ENCODE data around the genes RAB30, TMEM126B and PICALM.

DNA sequence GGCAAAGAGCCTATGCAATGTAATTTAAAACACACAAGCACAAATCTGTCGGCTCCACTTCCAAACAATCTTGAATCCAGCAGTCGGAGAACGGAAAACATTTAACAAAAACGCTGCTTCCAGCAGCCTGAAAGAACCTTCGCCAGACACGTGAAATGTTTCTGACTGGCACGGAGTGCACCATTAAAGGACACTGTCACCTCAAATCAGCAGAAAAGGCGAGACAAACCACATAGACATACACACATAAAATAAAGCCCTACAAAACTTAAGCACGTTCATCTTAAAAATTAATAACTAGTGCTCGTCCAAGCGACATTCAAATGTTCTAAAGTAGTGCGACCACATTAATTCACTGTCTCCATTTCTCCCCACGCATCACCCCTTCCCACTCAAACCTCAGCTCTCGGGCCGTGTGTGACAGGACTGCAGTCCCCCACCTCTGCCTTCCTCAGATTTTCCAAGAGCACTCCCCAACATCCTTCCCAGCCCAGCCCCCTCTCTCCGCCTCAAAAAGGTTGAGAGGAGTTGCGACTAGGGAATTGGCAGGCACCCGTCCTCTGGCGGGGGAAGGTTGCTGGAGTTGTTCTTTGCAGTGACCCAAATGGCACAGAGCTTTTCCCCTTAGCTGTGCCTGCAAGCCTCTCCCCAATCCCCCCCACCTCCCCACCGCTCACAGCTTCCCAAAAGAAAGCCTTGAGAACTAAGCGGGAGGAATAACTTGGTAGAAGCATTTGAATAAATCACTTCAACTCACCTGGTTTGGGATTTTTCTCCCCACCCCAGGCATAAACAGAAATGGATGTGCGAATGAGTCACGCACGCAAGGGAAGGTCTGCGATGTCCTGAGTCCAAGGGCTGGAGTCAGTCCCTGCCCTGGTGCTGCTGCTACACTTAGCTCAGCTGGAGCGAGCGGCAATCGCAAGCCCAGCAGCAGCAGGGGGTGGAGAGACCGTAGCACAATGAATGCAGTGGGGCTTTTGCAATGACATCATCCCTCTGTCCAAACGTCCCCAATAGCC is at the start of gene RAB30:
Gene RAB30 (minus strand): TSS at position 964 of the 1,022 bp plus-strand sequence.
- PRO-cap, 7 experiments, result peak in 7 of 7 experiments; most common plus-strand start position 57 of the sequence (in 1); most common minus-strand start position 964 of the sequence (in 6)
- RAMPAGE, long total RNA, 2 experiments, result start-site peak on the minus strand in 2 of 2 experiments, centred at positions 796 to 906 of the sequence, 26 to 152 reads per replicate

DNA sequence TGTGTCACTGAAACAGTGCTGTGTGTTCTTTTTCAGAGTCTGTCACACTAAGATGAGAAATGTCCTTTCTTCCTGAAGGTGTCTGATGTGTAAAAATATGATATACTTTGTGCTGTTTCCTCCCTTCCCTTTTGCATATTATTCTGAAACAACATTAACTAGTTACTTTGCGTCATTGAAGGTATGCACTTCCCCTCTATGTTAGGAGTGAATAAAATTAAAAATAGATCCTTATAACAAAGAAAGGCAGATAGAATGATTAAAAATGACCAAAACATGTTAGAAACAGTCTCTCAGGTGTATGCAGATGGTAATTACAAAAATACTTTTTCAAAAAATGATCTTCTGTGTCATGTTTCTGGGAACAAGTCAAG is 1.6 kb upstream of the RAB30 start:
- PRO-cap, 7 experiments, result no peak in any of the 7 experiments
- RAMPAGE, long total RNA, 2 experiments, result no peak in any of the 2 experiments

DNA sequence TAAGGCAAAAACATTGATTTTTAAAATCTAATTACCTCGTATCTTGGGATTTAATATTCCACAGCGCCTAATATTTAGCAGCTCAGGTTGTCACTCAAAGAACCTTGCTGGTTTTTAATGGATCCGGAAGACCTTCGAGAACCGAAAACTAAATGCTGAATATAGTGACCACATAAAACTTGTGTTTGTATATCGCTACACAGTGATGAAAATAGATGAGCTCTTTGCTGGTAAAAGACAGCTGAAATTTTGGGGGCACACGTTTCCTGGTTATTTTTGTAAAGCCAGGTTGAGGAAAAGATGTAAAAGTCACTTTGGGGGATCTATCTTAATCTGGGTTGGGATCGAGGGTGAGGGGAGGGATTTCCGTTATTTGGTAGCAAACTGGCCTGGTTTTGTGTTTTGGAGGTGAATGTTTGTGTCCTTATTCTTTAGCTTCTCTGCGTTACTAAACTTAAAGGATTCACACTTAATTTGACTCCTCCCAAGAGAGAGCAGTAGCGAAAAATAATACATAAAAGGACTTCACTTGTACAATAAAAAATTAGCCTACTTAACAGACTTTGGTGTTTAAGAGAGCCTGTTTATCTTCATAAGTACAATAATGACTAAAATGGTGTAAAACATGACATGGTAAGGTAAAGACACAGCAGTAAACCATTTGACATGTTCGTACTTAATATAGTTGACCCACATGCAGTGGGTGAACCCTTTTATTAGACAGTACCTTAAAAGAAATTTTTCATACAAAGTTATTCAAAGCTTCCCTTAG is 2.6 kb downstream of the PCF11 start:
- PRO-cap, 7 experiments, result no peak in any of the 7 experiments
- RAMPAGE, long total RNA, 2 experiments, result no peak in any of the 2 experiments

- PRO-cap, 7 experiments, result peak in 1 of 7 experiments; most common plus-strand start chr11:83257290 (in 1)
- RAMPAGE, long total RNA, 2 experiments, result no peak in any of the 2 experiments
Measured at GRCh38 chr11:83256880-83257479, 29.2 kb downstream of the CCDC90B start.

- PRO-cap, 7 experiments, result no peak in any of the 7 experiments
- RAMPAGE, long total RNA, 2 experiments, result no peak in any of the 2 experiments
Measured at GRCh38 chr11:84476466-84476914, 1150.7 kb downstream of the DLG2 start.

DNA sequence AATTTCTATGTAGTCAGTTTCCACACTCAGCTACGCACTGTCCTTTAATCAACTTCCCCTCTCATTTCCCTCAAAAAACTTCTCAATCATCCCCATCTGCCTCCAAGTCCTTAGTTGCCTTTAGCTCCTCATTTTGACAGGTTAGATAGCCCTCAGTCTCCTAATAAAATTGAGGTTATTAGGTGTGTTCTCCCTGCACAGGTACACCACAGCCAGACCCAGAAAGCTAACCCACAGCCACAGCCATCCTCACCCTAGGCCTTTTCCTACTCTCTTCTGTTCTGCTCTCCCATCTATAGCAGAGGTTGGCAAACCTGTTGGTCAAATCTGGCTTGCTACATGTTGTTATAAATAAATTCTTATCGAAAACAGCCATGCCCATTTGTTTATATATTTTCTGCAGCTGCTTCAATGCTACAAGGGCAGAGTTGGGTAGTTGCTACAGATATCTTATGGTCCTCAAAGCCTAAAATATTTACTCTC is 610.5 kb downstream of the DLG2 start:
- PRO-cap, 7 experiments, result no peak in any of the 7 experiments
- RAMPAGE, long total RNA, 2 experiments, result no peak in any of the 2 experiments

GRCh38 chr11:85627617-85628706 is at the start of gene TMEM126B:
TMEM126B (plus strand) TSS chr11:85628593.
- PRO-cap, 7 experiments, result peak in 7 of 7 experiments; most common plus-strand start chr11:85627872 (in 6); most common minus-strand start chr11:85627811 (in 7)
- RAMPAGE, long total RNA, 2 experiments, result start-site peak on the plus strand in 2 of 2 experiments, at chr11:85628583-85628605 at its widest, 267 to 526 reads per replicate; start-site peak on the minus strand in 2 of 2 experiments, at chr11:85627797-85627817 at its widest, 54 to 81 reads per replicate

DNA sequence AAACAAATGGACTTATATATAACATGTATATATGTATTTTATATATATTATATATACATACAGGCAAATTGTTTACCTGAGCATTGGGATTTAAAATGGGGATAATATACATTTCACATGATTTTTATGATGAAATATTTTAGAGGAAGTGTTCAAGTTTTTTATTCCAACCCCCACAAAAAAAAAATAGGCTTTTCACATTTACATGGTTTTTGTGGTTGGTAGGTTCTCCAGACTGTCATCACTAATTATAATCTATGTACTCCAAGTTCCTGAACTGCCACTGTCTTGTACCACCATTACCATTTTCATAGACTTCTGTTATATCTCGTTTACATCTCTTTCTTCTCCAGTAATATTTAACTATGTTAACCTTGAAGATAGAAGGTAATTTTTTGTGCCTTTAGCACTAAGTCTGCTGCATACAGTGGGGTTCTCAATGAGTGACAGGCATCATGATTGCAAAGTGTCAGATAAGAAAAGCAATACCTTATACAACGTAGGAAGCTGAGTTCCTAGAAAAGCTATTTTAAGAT is 5.1 kb downstream of the TMEM126A start:
- PRO-cap, 7 experiments, result no peak in any of the 7 experiments
- RAMPAGE, long total RNA, 2 experiments, result no peak in any of the 2 experiments

DNA sequence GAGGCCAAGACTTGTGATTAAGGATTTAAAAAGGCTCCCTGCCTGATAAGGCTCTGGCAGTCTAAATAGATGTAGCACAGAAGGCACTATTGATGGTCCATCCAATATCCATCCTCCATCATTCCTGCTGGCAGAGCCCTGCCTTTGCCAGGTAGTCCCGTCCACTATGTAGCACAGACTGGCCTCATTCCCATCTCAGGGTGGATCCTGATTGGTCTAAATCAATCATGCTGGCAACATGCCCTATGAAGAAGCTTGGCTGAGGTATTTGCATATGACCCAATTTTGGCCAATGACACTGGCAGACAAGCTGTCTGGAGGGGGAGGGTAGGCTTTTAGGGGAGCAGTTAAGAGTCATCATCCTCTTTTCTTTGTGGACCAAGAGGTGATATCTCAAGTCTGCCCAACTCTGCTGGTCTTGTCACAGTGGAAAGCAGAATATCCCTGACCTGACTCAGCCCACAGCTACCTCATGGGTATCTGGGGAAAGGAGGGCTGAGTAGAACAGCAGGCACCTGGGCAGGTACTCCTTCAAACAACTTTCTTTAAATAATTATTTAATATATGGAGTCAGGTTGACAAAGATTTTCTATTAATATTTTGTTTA is 5.1 kb downstream of the CCDC89 start:
- PRO-cap, 7 experiments, result no peak in any of the 7 experiments
- RAMPAGE, long total RNA, 2 experiments, result no peak in any of the 2 experiments

GRCh38 chr11:85737561-85738203 is 51.7 kb upstream of the CCDC89 start:
- PRO-cap, 7 experiments, result no peak in any of the 7 experiments
- RAMPAGE, long total RNA, 2 experiments, result no peak in any of the 2 experiments

GRCh38 chr11:85742924-85743481 is 57.0 kb upstream of the CCDC89 start:
- PRO-cap, 7 experiments, result no peak in any of the 7 experiments
- RAMPAGE, long total RNA, 2 experiments, result no peak in any of the 2 experiments

DNA sequence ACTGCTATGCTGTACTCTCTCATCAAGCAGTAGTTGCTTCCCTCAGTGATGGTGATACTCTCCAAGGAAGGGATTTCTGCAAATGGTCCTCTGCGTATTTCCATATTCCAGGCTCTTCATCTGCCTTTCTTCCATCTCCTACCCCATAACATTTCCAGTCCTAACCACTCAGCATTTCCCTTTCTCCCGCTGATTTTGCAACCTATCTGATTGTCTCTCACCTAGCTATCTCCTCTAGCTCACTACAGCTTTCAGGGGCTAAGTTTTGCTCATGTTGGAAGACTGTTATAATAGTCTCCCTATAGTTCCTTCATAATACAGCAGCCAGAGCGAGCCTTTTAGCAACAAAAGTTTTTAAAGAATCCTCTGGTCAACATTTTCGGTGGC is 95.6 kb downstream of the CCDC83 start:
- PRO-cap, 7 experiments, result no peak in any of the 7 experiments
- RAMPAGE, long total RNA, 2 experiments, result no peak in any of the 2 experiments

DNA sequence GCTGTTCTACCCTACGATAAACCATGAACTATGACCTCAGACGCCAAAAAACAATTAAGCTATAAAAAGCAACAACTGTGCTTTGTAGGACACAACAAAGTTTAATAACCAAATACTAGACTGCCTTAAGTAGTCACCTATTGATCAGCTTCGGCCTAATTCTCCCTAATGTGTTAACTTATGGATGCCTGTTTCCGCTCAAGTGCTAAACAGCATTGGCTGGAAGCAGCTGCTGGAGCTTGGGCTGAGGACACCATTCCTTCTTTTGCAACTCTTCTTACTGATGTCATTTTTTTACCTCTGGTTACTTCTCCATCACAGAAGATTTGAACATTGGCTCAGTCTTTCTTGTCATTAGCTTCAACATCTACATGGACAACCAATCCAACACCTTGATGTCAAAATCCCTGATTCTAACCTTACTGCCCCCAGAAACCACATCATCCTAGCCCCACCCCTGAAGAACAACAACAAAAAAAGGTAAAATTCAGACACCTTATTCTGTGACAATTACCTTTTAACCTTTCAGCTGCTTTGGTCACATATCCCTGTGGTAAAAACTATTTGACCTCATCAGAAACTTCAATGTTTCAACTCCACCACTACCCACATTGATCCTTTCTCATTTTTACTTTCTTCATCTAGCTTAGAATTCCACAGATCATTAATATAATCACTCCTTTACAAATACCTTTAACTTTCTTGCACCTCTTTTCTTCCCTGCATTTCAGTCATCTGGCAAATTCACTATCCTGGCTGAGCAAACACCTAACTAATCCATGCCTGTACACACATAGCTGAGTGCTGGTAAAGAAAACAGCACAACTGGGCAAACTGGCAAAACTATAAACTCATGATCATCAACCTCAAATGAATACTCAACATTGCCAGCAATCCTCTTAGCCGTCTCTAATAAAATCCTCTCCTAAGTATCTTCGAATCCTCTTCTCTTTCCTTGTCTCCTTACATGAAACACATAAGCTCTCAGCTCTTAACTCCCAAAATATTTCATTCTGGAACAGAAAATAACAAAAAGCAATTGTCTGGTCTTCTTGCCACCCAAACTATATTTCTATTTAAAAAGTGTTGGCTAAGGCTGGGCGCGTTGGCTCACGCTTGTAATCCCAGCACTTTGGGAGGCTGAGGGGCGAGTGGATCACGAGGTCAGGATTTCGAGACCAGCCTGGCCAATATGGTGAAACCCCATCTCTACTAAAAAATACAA is 52.6 kb downstream of the PICALM start:
- PRO-cap, 7 experiments, result no peak in any of the 7 experiments
- RAMPAGE, long total RNA, 2 experiments, result no peak in any of the 2 experiments

GRCh38 chr11:86041804-86042423 is 27.0 kb downstream of the PICALM start:
- PRO-cap, 7 experiments, result peak in 4 of 7 experiments; most common minus-strand start chr11:86041987 (in 2)
- RAMPAGE, long total RNA, 2 experiments, result no peak in any of the 2 experiments

- PRO-cap, 7 experiments, result no peak in any of the 7 experiments
- RAMPAGE, long total RNA, 2 experiments, result no peak in any of the 2 experiments
Measured at GRCh38 chr11:86064176-86064936, 4.5 kb downstream of the PICALM start.

- PRO-cap, 7 experiments, result peak in 7 of 7 experiments; most common minus-strand start chr11:86069080 (in 7)
- RAMPAGE, long total RNA, 2 experiments, result no peak in any of the 2 experiments
Measured at GRCh38 chr11:86068607-86069316, at the start of gene PICALM. PICALM (minus strand) TSS chr11:86069084.

GRCh38 chr11:86109060-86109871 is 40.4 kb upstream of the PICALM start:
- PRO-cap, 7 experiments, result no peak in any of the 7 experiments
- RAMPAGE, long total RNA, 2 experiments, result no peak in any of the 2 experiments

- PRO-cap, 7 experiments, result no peak in any of the 7 experiments
- RAMPAGE, long total RNA, 2 experiments, result no peak in any of the 2 experiments
Measured at GRCh38 chr11:86143407-86144036, 74.6 kb upstream of the PICALM start.

DNA sequence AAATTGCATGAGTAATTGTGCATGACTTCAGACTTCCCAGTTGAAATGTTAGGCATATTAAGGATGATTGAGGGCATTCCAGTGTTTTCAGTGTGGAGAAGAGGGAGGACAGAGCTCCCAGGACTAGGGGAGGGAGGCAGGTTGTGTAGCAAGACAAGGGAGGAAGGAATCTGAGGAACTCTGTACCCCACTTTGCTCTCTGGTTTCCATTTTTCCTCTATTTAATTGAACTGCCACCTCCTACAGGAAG is 83.4 kb upstream of the PICALM start:
- PRO-cap, 7 experiments, result peak in 1 of 7 experiments; most common plus-strand start position 76 of the sequence (in 1)
- RAMPAGE, long total RNA, 2 experiments, result no peak in any of the 2 experiments

DNA sequence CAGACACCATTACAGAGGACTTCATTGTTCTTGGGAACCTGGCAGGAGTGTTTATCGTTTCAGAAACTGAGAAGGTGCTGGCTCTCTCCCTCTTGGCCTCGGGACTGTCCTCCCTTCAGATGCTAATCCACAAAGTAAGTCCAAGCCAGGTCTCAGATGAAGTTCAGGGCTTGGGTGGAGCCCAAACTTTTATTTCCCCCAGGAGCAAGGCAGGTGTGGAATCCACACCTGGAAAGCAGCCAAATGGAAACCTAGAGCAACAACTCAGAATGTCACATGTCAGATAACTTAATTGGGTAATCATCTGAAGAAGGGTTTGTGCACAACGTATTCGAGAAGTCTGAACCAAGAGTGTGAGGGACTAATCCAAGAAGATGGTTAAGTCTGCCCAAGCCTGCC is 178.6 kb downstream of the CCDC81 start:
- PRO-cap, 7 experiments, result no peak in any of the 7 experiments
- RAMPAGE, long total RNA, 2 experiments, result no peak in any of the 2 experiments